Choroid plexus epithelial cell (primary cell): ENCODE measurements around a stretch of chr2.

DNA sequence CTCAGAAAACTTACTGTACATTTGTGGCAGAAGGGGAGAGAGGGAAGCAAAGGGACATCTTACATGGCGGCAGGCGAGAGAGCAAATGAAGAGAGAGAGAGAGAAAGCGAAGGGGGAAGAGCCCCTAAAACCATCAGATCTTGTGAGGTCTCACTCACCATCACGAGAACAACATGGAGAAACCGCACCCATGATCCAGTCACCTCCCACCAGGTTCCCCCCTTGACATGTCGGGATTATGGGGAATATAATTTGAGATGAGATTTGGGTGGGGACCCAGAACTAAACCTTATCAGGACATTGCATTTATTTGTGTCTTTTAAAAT lies 75.9 kb downstream of the ACSL3 start:
- RRBS = no CpG with 5 or more reads among the region's 6 CpGs

GRCh38 chr2:223038720-223039057 lies 13.3 kb upstream of the KCNE4 start:
- RRBS = no CpG with 5 or more reads among the region's 1 CpG

DNA sequence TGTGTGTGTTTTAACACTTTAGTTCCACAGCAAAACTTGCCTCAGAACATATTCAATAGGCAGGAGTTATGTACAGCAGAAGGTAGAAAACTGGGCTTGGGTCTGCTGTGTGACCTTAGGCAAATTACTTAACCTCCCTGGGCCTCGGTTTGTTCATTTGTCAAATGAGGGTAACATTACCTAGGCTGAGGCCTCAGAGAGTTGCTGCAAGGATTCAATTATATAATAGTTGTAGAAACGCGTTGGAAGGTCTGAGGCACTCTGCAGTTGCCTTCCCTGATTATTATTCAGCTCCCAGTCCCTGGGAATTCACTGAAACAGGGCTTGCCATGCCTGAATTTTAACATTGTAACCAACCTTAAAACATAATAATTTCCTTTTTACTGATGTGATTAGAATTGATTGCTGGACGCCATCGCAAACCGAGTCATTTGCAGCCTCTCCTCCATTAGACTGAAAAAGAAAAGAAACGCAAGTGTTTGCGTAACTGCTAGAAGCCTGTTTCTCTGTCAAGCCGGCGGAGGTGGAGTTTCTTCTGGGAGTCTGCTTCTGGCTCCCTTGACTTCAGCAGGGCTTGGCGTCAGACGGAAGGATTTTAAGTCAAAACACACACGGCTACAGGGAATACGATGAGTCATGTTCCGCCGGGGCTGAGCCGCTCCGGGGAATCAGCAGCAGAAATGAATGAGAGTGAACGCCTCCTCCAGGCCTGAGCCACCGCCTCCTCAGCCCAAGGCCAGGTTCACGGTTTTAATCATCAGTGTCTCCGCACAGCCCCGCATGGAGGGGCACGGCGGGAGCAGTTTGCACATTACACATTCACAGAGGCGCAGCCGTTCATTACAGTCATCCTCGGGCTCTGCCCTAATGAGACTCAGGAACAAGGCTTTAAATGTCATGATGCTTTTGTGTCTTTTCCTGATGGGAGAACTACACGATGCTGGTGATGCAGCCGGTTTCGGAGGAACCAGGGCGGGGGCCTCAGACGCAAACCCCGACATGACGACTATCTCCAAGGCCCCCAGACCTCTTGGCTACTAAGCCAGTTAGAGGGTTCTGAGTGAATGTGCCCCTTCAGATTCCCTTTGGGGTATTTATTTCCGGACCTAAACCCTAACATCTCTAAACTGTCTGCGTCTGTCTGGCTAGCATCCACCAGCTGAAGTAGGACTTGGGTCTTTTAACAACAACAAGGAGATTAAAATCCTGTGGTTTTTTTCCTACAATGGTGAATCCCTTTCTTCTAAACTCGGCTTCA lies 10.9 kb upstream of the SCG2 start:
- RRBS = no CpG with 5 or more reads among the region's 38 CpGs

GRCh38 chr2:223908401-223909023 lies 36.6 kb downstream of the WDFY1 start:
- RRBS = 96% methylated on average over 2 of the region's 7 CpGs

DNA sequence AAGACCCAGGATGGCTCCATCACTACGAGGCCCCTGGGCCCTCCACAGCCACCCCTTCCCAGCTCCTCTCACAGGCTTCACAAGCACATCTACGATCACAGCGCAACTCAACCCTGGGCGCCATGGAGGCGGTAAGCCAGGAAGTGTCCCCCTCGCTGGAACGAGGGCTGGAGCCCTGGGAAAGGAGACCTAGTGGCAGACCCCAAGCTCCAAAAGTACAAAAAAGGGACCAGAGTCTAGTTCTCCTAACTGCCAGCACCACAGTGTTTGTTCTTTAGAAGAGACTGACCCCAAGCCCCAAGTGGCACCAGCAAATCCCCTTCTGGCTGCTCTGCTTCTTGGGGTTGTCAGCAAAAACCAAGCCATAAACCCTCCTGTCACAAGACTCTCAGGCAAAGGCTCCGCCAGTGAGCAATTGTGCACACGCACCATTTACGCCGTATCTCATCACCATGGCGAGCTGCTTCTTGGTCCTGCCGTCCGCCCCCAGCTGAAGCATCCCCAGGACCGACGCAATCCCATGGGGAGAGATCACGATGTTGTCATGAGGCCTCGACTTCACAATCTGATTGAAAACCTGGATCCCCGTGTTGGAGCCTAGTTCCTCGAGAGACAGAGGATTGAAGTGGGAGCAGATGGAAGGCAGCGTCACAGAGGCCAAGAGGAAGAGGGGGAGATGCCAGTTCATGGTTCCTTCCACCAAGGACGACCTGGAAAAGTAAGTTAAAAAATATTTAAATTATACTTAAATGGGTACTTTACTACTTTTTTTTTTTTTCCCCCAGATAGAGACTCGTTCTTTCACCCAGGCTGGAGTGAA lies 37.7 kb downstream of the SERPINE2 start:
- RRBS = no CpG with 5 or more reads among the region's 23 CpGs

- RRBS = no CpG with 5 or more reads among the region's 2 CpGs
Observed at GRCh38 chr2:224241781-224242021, 160.2 kb downstream of the FAM124B start.

GRCh38 chr2:224481875-224482333 lies 80.0 kb upstream of the FAM124B start:
- RRBS = no CpG with 5 or more reads among the region's 3 CpGs

DNA sequence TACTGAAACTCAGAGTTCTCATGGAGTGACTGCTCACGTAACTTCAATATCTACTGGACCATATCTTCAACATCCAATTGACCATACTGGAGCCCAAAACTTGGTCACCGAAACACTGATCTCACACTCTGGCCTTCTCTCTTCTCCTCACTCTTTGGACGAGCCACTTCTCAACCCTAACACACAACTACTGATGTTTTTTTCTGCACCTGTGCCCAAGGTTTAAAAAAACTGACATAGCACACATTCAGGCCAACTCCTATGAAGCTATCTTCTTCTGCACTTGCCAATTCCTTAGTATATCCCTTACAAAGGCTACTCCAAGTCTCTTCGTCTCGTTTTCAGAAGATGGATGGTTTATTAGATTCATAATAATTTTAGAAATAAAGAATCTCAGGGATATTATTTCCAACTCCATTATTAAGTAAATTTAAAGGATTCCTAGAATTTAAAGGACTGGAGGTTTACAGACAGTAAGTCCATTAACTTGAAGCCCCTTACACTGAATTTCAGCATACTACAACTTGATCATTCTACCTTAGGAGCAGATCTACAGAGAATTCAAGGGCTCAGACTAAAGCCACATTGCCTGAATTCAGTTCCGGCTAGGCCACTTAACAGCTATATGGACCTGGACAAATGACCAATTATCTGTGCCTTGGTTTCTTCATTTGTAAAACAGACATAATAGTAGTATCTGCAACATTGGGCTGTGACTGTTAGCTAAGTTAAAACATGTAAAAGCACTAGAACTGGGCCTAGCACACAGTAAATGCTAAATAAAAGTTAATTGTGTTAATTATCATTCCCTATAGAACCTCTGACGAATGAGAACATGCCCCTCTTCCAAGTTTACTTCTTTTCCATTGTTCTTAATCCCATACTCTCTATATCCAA lies 31.0 kb downstream of the CUL3 start:
- RRBS = no CpG with 5 or more reads among the region's 7 CpGs

- RRBS = no CpG with 5 or more reads among the region's 3 CpGs
Observed at GRCh38 chr2:224580028-224580399, 5.1 kb downstream of the CUL3 start.

- RRBS = no CpG with 5 or more reads among the region's 2 CpGs
Observed at GRCh38 chr2:224894340-224894603, 148.0 kb downstream of the DOCK10 start.

- RRBS = no CpG with 5 or more reads among the region's 7 CpGs
Observed at GRCh38 chr2:224938278-224939096, 103.8 kb downstream of the DOCK10 start.

DNA sequence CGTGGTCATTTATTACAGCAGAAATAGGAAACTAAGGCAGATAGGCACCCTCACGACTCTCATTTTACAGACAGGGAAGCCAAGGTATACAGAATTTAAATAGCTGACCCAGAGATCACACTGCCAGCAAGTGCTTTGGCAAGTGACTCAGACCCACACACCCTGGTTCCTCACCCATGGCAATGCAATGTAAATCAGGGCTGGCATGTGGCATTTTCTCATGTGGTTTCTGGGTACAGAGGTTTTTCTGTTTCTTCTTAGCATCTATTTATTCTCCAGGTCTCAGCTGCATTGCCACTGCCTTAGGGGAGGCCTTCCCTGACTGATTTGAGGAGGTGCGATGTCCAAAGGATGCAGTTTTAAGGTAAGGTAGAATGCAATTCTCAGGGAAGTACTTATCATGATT lies 68.6 kb downstream of the DOCK10 start:
- RRBS = no CpG with 5 or more reads among the region's 3 CpGs

DNA sequence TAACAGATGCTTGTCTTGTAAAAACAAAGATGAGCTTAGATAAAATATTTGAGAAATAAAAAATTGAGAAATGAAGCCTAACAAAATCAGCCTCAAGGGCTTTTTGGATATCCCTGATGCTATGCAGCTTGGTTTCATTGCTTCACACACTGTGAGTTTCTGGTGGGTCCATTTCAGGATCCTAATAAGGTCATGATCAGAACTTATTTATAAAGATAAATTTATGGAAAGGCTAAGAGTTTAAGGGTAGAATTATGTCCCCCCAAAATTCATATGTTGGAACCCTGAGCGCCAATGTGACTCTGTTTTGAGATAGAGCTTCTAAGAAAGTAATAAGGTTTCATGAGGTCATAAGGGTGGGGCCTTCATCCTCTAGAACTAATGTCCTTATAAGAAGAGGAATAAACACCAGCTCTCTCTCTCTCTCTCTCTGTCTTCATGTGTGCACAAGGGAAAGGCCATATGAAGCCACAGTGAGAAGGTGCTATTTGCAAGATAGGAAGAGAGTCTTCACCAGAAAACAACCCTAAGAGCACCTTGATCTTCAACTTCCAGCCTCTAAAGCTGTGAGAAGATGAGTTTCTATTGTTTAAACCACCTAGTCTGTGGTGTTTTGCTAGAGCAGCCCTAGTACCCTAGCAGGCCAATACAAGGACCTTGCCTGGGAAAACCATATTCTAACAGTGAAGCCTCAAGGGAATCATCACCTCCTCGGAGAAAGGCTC lies 55.9 kb downstream of the DOCK10 start:
- RRBS = no CpG with 5 or more reads among the region's 2 CpGs

GRCh38 chr2:226151058-226151612 lies 648.5 kb downstream of the IRS1 start:
- RRBS = no CpG with 5 or more reads among the region's 1 CpG

- RRBS = no CpG with 5 or more reads among the region's 6 CpGs
Observed at GRCh38 chr2:226631589-226632135, 168.0 kb downstream of the IRS1 start.

DNA sequence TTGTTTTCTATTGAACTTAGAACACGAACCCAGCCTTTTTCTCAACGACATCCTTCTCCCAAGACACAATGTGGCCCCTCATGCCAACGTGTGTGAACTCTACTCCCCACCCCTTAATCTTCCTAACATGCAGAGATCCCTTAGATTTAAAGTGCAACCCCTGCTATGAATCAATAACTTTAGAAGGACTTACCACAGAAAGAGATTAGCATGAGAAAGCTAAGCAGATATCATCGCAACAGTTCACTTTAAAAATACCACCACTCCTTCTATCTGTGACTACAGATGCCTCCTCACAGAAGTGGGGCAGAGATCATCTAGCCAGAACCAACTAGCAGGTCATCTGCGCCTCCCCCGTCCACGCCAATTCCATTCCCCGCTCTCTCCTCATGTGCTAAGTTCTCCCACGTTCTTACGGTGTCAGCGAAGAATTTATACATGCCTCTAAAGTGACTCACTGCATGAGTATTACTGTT lies 138.0 kb downstream of the IRS1 start:
- RRBS = no CpG with 5 or more reads among the region's 11 CpGs

- RRBS = no CpG with 5 or more reads among the region's 7 CpGs
Observed at GRCh38 chr2:226721468-226722082, 78.0 kb downstream of the IRS1 start.

GRCh38 chr2:226758716-226759311 lies 40.8 kb downstream of the IRS1 start:
- RRBS = no CpG with 5 or more reads among the region's 3 CpGs

DNA sequence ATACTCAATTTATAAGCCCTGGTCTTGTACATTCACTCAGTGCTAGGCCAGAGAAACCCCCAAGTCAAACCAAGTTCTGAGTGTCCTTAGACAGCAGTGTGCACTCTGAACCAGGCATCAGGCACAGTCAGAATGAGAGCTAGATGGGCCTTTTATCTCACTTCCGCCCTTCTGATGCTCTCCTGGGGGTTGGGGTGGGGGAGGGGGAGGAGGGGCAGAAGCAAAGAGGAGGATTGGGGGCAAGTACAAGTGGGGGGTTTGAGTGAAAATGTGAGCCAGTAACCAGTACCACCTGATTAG lies 148.8 kb downstream of the RHBDD1 start:
- RRBS = no CpG with 5 or more reads among the region's 1 CpG